ENCODE measurements around a stretch of chr12.

- RRBS, result no CpG with 5 or more reads among the region's 4 CpGs
These were observed 4.8 kb downstream of the ETV6 start for GRCh38 chr12:11654167-11654769.

DNA sequence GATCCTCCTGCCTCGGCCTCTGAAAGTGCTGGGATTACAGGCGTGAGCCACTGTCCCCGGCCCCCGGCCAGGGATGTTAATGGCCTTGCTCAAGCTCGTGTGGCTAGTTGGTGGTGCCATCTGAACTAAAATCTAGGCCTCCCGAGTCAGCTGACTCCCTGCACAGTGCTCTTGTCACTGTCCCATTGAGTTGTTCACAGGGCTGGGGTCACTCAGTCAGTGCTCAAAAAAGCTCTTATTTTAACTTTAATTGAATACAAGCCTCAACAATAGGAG is 8.9 kb downstream of the ETV6 start:
- RRBS, result no CpG with 5 or more reads among the region's 6 CpGs

- RRBS, result no CpG with 5 or more reads among the region's 4 CpGs
These were observed 79.5 kb downstream of the ETV6 start for GRCh38 chr12:11729043-11729288.

DNA sequence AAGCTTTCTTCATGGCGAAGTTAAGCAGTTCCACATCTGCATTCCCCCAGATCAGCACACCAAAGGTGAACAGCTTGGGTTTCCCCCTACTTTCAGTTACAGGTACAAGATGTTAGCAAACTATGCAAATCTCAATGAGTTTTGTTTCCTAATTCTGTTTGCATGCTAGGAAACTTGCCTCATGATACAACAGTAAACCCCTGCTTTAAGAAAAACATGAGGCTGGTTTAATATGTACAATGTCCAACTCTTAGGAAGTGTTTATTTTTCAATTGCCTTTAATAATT is 131.4 kb downstream of the ETV6 start:
- RRBS, result no CpG with 5 or more reads among the region's 1 CpG

DNA sequence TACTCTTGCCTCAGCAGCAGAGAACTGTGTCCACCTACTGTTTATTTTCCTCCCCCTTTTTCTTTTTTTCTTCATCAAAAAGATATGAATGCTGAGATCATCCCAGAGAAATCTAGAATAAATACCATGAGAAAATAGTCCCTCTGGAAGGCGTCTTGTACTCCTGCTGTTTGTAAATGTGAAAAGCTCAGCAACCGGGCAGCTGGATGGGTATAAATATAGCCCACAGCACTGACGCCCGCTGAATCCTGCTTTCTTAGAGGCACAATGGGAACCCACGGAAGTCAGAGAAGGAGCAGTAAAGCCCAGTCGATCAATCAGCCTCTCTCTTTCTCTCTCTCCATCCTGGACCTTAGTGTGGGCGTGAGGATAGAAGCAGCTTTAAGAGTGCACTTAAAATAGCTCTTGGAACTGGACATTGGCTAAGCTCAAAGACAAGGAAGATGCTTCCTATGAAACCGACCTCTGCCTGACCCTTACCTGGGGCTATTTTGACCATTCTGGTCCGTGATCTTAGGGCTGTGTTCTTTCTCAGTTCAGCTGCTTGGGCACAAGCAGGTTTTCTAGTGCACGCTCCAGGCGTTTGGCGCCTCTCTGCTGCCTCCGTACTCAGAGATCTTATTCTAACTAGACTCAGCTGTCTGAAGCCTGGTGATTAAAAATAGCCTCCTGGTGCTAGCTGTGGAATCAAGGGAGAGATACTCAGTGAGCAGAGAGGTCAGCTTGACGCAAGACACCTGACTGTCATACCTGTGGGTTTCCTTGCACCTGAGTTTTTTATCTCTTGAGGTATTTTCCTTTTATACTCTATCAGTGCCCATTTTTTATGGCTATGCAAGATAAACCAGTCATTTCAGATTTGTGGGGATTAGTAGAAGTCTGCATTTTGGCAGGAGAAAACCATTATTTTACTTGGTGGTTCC is 144.6 kb downstream of the ETV6 start:
- RRBS, result no CpG with 5 or more reads among the region's 14 CpGs

DNA sequence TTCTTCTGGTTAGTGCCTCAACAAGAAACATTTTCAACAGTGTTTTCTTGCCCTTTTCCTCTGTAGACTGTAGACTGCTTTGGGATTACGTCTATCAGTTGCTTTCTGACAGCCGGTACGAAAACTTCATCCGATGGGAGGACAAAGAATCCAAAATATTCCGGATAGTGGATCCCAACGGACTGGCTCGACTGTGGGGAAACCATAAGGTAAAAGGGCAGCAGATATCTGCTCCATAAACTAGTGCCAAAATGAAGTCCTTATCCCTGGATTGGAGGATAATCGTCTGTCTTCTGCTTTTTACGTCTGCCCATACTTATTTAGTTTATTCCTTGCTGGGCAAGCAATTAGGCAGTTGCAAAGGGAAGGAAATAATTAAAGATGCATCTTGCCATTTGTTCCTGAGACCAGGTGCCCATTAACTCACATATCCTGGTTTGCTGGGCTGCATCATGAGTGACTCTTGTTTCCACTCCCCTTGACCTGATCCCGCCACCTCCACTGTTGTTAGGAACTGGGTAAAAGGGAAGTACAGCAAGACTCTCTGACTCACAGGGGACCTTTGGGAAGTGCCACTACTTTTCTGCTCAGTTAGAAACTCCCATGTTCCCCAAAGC is 186.3 kb upstream of the BCL2L14 start:
- RRBS, result 84% methylated on average over 4 of the region's 10 CpGs

DNA sequence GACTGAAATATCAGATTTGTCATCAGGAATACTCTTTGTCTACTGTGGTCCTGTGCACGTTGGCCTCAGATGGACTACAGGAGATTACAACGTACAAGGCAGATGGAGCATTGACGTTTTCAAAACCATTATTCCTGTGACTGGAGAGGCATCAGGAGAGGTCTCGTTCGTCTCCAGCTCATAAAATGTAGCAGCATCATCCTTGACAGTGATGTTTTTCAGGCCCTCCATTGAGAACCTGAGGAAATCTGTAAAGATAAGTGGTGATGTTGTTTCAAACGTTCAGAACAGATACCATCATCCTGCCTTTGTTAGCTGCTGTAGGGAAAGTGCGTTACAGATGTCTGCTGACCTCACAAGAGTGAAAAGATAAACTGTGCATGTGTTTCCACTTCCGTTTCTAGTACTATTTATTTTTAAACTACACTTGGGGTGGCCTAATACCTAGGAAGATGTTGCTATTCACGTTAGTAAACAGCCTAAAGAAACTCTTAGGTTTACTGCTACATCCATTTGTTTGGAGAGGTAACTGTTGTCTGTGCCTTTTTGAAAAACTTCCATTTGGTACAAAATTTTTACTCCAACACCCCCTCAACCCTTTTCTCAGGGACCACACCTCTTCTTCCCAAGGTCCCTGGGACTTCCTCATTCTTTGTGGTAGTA is 28.4 kb downstream of the BCL2L14 start:
- RRBS, result no CpG with 5 or more reads among the region's 9 CpGs

GRCh38 chr12:12180939-12181668 is 85.7 kb downstream of the LRP6 start:
- RRBS, result no CpG with 5 or more reads among the region's 9 CpGs

DNA sequence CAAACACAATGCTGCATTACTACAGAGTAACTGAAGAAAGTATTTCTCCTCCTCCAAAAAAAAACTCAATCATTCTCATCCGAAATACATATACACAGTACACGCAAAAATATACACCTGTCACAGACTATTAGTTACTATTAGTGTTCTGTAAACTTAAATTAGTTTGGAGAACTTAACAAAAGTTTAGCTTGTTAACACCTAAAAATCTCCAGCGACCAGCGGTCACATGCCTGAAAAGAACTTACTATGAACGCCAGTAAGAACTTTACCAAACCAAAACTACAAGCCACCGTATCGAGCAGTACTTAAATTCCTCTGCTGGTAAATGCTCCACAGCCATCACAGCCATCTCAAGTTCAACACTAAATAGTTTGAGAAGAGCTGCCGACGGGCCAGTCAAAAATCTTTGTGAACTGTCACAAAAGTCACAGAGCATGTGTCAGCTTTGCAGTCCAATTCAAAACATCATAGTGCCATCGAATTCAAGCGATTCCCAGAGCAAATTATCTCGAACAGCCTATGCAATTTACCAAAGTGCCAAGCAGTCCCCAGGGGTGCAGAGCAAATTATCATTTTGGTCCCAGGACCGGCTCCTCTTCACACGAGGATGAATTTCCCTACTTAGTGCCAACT is 1.4 kb downstream of the LRP6 start:
- RRBS, result no CpG with 5 or more reads among the region's 14 CpGs

- RRBS, result no CpG with 5 or more reads among the region's 3 CpGs
These were observed 41.6 kb upstream of the LRP6 start for GRCh38 chr12:12308395-12308849.

DNA sequence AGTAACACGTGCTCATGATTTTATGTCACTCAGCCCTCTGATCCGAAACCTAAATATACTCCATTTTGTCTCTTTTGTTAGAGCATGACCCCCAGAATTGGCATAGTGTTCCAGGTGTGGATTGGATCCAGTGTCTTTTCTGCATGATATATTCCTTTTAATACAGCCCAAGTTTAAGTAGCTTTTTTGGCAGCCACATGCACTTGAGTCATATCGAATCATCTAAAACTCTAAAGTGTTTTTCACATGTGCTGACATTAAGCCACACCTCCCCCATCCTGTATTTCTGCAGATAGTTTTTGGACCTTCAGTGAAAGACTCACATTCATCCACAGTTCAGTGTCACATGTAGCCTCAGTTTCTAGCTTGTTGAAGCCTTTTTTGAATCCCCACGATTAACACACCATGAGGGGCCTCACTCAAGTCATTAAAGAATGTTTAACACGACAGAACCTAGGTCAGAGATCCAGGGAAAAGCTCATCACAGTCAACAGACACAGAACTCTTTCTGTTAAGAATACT is 30.7 kb downstream of the BORCS5 start:
- RRBS, result no CpG with 5 or more reads among the region's 5 CpGs

GRCh38 chr12:12397830-12399026 is 41.4 kb downstream of the BORCS5 start:
- RRBS, result no CpG with 5 or more reads among the region's 11 CpGs

DNA sequence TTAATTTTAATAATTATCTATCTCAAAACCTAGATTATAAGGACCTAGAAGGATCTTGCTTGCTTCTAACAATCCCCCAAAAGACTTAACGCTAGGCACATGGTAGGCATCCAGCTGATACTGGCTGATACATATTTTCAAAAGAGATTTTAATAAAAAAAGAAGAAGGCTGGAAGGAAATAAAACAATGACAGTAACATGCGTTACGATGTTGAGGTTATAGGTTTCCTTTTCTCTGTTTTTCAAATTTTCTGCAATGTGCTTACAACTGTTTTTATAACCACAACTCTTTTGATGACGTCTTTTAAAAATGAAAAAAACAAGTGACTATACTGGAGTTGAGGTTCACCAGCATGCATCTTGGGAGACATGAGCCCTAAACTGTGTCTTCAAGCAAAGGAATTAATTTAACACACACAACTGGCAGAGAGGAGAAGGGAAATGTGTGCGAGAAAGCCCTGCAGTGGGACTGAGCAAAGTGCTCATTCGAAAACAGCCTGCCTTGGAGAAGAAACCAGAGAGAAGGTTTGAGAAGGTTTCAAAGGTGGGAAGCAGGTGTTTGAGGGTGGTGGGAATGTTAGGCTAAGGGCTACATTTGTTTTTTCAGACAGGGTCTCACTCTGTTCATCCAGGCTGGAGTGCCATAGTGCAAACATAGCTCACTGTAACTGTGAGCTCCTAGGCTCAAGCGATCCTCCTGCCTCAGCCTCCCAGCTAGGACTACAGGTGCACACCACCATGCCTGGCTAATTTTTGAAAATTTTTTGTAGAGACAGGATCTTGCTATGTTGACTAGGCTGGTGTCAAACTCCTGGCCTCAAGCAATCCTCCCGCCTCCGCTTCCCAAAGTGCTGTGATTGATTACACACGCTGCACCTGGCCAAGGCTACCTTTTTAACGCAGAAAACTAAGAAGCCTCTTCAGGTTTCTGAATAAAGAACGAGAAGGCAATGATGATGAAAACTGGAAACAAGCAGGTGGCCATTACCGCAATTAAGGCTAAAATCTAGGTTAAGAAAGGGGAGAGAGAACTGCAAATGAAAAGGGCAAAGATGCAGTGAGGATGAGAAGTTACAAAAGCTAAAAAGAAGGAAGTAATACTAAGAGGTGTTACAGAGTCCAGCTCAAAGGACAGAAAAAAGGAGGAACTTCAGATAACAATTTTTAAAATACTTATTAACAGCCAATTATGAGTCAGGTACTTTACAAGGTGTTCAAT is 80.1 kb downstream of the DUSP16 start:
- RRBS, result no CpG with 5 or more reads among the region's 13 CpGs

DNA sequence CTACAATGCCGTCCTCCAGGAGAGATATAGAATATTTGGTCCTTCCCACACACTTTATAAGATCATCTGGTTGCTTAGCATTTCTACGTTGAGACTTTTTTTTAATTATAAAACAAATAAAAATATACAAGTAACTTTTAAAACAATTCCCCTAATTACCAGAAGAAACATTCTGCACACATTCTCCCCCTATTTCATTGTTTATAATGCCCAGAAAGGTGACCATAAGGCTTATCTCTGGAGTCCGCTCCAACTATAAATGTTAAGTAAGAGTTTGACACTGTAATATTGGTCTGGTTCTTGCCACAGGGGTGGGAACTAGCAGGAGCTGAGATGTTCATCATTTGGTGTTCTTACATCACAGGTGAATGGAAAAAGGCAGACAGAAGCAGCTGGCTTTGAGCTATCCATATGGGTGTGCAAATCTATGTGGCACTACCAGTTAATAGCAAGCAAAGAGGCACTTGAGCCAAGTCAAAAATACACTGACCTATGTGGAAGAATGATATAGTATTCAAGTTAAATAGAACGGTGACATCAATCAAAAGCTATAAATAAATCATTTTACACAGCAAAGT is 43.4 kb downstream of the DUSP16 start:
- RRBS, result no CpG with 5 or more reads among the region's 4 CpGs

DNA sequence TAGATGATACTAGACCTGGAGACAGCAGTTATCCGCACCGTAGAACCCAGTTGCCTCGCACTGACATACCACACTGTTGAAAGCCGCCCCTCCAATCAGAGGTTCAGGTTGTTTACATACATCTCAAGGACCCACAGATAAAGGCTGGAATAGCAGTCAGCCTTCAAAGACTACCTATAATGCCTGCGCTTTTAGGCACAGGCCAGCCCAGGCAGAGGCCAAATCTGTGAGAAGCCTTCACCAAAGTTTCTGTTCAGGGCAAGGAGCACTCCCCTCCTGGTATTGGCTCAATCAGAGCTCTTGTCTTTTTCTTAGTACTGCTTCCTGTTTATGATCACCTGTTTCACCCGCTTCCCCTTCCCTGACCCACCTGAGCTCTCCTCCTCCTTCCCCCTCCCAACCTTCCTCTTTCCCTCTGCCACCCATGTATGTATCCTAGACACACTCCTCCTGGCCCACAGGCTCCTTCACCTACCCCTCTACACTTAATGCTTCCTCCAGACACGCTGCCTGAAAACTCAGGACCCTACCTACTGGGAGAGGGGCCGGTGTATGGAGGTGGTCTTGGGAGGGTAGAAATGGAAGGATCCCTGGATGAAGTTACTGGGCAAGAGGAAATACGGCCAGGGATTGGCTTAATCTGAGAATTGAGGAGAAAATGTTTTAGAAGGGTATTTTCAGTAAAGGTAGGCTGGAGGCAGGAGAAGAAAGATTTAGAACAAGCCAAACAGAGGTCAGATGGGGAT is 34.7 kb downstream of the DUSP16 start:
- RRBS, result no CpG with 5 or more reads among the region's 9 CpGs

DNA sequence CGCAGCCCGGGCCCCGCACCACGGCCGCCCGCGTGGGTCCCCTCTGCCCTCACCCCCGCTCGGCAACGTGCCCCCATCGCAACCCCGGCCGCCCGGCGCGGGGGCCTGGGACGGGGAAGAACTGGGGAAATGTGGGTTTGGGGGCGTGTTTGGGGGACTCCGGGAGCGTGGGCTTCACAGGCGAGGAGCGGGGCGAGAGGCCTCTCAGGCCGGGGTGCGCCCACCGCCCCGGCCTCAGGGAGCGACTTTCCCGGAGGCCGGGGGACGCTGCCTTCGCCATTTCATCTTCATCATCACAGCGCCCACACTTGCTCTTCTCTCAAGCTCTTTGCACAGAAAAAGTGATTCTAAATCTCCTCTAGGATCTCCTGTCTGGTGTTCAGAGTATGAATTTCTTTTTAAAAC is 7.2 kb downstream of the CDKN1B start:
- RRBS, result 1% methylated on average over 22 of the region's 33 CpGs

GRCh38 chr12:12786698-12787218 is 1.3 kb downstream of the APOLD1 start:
- RRBS, result under 1% methylated on average over 46 of the region's 55 CpGs

GRCh38 chr12:12839741-12840492 is 26.8 kb downstream of the DDX47 start:
- RRBS, result no CpG with 5 or more reads among the region's 7 CpGs

- RRBS, result no CpG with 5 or more reads among the region's 9 CpGs
These were observed 14.2 kb upstream of the GPRC5A start for GRCh38 chr12:12876934-12877728.

DNA sequence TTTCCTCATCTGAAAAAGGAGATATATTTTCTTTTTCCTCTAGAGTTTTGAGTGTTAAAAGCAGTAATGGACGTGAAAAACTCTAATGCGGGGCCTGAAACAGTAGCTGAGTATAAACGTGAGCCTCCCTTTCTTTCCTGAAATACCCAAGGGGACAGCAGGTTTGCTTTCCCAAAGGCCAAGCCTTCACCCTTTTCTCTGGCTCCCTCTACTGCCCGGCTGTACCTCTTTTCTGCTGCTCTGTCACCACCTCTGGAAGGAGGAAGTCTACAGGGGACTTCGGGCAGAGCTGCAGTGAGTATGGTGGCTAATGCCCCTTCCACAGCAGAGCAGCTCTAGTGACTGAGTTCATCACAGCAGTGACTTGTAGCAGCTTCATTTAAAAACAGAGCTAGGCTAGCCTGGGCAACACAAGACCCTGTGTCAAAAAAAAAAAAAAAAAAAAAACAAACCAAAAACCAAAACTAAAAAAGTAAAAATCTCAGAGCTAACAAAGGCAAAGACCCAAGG is 23.7 kb upstream of the GPRC5D start:
- RRBS, result no CpG with 5 or more reads among the region's 5 CpGs

All from skeletal muscle cell (primary cell).